ENCODE data around the genes C1orf232 and HMGN2.

- PRO-cap: no peak
These were observed 9.5 kb downstream of the SELENON start for GRCh38 chr1:25809552-25809925.

DNA sequence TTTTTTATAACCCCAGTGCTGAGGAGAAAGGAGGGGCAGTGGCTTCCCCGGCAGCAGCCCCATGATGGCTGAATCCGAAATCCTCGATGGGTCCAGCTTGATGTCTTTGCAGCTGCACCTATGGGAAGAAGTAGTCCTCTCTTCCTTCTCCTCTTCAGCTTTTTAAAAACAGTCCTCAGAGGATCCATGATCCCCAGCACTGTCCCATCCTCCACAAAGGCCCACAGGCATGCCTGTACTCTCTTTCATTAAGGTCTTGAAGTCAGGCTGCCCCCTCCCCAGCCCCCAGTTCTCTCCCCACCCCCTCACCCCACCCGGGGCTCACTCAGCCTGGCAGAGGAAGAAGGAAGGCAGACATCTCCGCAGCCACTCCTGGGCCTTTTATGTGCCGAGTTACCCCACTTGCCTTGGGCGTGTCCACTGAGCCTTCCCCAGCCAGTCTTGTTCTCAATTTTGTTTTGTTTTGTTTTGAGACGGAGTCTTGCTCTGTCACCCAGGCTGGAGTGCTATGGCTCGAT, 2.9 kb upstream of the MTFR1L start:
- PRO-cap: no peak

DNA sequence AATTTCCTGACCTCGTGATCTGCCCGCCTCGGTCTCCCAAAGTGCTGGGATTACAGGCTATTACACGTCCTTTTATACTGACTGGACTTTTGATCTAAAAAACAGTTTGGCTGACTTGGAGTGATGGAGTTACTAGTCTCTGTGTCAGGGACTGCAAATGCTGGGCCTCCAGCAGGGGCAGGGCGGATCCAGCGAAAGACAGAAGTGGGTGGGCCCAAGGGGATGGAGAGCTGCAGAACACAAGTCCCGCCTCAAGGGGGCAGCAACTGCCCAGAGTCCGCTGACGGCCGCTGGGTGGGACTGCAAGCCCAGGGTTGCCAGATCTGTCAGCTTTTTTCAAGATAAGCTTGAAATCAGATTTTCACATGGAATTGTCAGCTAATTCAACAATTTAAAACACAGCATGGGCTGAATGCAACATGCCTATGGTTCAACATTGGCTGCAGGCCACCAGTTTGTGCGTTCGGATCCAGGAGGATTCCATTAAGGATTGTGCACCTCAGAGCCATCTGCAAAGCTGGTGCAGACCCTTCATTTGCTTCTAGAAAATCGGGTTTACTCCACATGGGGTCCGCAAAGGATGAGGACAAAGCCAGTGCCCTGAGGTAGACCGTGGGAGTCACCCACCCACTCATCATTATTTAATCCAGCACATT, 10.8 kb downstream of the STMN1 start:
- PRO-cap: no peak

GRCh38 chr1:25905328-25906342, 584 bp downstream of the STMN1 start:
- PRO-cap: bidirectional peak, plus-strand start at chr1:25905760, minus-strand start at chr1:25905479; bidirectional peak, plus-strand start at chr1:25905930, minus-strand start at chr1:25905864; bidirectional peak, plus-strand start at chr1:25906132, minus-strand start at chr1:25906143; unidirectional peak, minus-strand start at chr1:25906204

GRCh38 chr1:25906740-25907467, 685 bp upstream of the STMN1 start:
- PRO-cap: no peak

DNA sequence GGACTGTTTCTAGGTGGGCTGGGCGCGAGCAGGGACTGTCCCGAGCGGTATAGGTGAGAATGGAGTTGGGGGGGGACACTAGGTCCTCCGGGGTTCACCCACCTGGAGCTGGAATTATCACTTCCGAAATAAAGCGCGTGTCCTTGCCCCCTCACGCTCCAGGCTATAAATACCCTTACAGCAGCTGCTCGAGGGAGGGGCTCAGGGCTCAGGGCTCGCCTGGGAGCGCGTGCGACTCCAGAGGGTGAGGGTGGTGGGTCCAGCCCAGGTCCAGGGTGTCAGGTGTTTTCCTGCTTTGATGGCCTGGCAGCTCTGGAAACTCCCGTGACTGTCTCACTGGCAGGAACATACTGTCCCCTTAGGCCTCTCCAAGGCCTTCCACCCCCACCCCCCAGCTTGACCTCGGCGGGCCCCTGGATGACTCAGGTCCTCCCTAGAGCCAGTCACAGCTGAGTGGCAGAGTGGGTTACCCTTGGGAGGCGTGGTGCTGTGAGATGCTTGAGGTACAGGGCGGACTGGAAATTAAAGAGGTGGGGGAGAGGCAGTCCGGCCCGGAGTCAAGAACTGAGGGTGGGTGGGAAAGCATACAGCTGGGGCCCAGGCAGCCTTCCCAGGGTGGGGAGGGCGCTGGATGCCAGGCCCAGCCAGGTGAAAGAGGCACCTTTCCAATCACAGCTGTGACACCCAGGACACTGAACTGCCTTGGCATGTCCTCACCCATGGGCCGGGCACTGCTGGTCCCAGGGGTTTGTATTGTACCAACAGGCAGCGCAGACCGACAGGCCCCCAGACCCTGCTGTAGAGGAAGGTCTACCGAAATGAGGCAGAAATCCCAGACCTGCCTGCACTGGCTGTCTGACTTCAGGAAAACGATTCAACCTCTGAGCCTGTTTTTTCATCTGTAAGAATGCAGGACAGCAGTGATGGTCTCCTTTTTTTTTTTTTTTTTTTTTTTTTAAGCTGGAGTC, 9.3 kb downstream of the SLC30A2 start:
- PRO-cap: no peak

GRCh38 chr1:26047228-26047773, 1.4 kb upstream of the SLC30A2 start:
- PRO-cap: no peak

DNA sequence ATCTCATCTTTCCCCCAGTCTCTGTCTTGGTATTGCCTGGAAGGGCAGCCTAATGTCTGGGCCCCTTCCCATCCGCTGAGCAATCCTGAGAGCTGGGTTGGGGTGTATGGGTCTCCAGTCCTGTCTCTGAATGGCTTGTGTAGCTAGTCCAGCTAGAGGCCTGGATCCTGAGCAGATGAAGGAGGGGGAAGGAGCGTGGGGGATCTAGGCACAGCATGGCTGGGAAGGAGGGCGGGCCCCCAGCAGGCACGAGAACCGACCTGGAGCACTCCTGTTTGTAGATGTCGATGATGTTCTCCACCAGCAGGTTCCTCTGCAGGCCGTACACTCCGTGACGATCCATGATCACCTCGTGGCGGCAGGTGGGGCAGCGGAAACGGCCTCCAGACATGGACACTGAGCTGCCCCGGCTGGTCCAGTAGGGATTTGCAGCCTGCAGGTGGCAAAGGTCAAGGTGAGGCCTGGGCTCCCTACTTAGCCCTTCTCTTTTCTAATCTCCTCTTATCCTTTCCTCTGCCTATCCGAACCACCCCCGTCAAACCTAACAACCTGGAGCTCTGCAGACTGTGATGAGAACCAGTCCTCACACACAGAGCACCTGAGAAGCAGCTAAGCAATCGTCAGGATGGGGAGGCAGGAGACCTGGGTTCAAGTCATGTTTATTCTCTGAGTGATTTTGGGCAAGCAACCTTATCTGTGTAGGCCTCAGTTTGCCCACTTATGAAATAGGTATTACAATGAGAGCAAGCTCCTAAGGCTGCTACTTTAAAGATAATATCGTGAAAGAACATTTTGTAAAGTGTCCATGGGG, 1.2 kb downstream of the TRIM63 start:
- PRO-cap: no peak

- PRO-cap: no peak
These were observed 2.7 kb downstream of the FAM110D start for GRCh38 chr1:26161119-26162441.

GRCh38 chr1:26168657-26169408, at the start of gene C1orf232:
C1orf232 (minus strand) TSS chr1:26168963.
- PRO-cap: no peak

DNA sequence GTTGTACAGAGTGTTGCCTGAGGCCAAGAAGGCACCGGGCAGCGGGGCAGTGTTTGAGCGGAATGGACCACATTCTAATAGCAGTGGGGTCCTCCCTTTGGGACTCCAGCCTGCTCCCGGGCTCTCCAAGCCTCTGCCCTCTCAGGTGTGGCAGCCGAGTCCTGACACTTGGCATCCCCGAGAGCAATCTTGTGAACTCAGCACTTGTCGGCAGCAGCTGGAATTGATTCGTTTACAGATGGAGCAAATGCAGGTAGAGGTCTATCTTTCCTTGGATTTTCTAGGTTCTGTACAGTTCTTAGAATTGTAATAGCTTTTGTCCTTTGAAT, 21.6 kb downstream of the CEP85 start:
- PRO-cap: no peak

GRCh38 chr1:26285409-26285731, 5.5 kb downstream of the SH3BGRL3 start:
- PRO-cap: no peak

DNA sequence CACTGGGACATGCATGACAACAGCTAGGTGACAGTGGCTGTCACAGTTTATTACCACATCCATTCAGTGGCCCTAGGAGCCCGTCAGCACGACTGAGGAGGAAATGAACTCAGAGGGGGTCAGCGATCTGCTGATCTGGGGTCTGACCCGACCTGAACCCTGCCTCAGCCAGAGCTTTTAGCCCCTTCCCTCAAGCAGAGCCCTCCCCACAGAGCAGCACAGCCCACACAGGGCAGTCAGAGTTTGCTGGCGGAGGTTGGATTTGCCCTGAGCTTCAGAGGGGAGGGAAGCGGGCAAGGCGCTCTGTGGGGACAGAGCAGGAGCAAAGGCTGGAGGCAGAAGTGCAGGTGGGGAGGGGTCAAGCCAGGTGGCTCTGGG, 10.3 kb downstream of the SH3BGRL3 start:
- PRO-cap: bidirectional peak, plus-strand start at position 43 of the sequence, minus-strand start outside the sequence

DNA sequence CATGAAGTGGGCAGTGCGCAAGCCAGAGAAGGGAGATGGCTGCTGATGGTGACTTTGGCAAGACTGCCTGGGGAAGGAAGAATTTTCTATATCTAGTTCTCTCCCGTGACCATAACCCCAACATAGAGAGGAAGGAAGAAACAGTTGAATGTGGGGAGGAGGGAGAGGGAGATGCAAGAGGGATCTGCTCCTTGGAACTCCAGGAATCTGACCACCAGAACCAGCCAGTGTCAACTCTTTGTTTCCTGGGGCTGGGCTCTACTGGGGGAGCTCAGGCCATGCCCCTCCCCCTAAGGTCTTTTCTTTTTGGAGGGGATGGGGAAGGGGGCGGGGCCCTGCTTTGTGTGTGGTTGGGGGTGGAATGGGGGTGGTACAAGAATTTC, 8.1 kb downstream of the LIN28A start:
- PRO-cap: no peak

- PRO-cap: bidirectional peak, plus-strand start at chr1:26472142, minus-strand start at chr1:26472095; bidirectional peak, plus-strand start at chr1:26472506, minus-strand start at chr1:26472275
These were observed at the start of gene HMGN2 for GRCh38 chr1:26471784-26472586. HMGN2 (plus strand) TSS chr1:26472440.

DNA sequence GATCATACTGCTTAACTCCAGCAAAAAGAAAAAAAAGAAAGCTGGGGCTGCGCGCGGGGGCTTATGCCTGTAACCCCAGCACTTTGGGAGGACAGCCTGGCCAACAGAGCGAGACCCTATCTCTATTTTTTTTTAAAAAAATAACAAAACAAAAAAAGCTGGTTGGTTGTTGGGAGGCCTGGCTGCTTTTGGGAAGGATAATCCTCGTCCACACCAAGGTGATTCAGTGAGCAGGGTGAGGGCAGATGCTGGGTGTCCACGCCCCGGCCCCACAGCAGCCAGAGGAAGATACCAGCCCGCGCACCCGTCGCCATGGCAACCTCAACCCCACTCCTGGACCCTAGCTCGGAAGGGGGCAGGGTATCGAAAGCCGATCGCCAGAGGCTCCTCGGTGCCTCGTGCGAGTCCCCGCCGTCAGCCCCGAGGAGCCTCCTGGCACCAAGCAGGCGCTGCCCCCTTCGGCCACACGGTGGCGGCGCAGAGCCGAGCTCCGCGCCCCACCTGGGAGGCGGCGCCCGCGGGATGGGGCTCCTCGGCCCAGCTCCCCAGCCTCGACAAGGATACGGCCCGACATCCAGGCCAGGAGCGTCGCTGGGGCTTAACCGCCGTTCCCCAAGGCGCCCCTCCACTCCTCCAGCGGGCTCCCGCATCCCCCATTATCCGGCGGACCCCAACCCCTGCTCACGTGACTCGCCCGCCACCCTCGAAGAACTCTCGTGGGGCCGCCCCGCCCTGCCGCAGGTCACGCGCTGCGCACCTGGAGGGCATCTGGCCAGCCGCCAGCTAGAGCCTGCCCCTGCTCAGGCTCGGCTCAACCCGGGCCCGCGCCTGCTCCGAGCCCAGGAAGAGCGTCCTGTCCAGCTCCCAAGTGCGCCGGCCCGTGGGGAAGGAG, 27.9 kb downstream of the HMGN2 start:
- PRO-cap: bidirectional peak, plus-strand start at position 551 of the sequence, minus-strand start at position 442 of the sequence

DNA sequence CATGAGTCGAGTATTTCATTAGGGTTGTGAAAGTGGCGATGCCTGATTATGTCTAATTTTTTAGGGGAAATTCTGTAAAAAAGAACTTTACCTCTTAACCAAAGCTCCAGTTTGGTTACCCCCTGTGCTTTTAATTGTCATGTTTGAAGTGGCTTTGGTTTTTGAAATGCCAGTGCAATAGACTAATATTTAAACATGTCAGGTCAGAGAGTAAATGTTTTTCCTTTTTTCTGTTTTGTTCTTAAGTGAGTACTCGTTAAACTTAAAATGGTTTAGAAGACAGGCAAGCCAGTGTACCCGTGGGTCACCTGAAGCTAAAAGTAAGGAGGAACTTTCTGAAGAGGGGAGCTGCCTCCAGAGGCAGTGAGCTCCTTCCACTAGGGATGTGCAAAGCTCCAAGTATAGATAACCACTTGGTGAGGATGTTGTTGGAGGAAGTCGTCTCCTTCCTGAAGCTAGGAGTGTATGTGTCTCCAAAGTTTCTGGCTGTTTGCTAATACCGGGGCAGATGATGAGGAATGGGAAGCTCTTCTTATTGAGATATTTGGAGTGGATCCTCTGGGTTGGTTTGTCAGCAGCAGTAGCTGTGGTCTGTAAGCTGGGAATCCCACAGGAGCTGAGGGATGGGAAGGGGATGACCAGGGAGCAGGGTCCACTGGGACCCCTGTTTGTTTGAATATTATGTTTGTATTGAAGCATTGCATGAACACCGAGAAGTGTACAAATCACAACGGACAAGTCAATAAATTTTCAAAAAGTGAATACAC, 35.3 kb downstream of the RPS6KA1 start:
- PRO-cap: no peak

GRCh38 chr1:26694914-26695345, 885 bp upstream of the ARID1A start:
- PRO-cap: no peak

- PRO-cap: no peak
These were observed 45.0 kb downstream of the ARID1A start for GRCh38 chr1:26740506-26741528.

GRCh38 chr1:26790941-26791616, 3.3 kb downstream of the PIGV start:
- PRO-cap: unidirectional peak, minus-strand start at chr1:26791323

Measured in SEM (cell line).